ENCODE data around the gene FAM172A.

GRCh38 chr5:93213198-93213653, 369.8 kb upstream of the NR2F1 start:
- PRO-cap = no peak

DNA sequence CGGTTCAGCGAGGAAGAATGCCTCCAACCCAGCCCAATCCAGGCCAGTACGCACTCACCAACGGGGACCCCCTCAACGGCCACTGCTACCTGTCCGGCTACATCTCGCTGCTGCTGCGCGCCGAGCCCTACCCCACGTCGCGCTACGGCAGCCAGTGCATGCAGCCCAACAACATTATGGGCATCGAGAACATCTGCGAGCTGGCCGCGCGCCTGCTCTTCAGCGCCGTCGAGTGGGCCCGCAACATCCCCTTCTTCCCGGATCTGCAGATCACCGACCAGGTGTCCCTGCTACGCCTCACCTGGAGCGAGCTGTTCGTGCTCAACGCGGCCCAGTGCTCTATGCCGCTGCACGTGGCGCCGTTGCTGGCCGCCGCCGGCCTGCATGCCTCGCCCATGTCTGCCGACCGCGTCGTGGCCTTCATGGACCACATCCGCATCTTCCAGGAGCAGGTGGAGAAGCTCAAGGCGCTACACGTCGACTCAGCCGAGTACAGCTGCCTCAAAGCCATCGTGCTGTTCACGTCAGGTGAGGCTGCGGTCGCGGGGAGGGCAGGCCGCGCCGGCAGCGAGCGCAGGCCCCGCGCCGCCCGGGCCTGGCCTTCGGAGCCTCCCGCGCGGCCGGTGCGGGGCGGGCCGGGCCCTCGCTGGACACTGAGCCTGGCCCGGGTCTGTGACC, 5.0 kb downstream of the NR2F1 start:
- PRO-cap = no peak

- PRO-cap = no peak
Observed at GRCh38 chr5:93598192-93599191, 15.5 kb downstream of the NR2F1 start.

- PRO-cap = no peak
Observed at GRCh38 chr5:93600310-93600880, 17.4 kb downstream of the NR2F1 start.

DNA sequence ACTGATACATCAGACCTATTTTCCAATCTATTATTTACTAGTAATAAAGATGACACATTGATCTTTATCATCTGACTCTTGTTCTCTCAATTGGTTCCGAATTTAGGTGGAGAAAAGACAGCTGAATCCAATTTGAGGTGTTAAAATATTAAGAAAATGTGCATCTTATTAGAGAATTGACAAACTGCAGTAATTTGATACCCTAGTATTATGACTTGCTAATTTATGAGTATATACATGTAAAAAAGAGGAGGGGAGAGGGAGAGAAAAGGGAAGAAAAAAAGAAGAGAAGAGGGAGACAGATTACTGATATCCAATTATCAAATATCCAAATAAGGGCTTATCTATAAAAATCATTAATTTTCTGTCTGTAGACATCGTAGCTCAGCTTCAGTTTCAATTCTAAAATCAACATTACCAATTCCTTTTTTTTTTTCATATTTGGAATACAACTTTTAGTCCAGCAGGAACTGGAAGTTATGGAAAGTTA, 183.8 kb downstream of the FAM172A start:
- PRO-cap = no peak

DNA sequence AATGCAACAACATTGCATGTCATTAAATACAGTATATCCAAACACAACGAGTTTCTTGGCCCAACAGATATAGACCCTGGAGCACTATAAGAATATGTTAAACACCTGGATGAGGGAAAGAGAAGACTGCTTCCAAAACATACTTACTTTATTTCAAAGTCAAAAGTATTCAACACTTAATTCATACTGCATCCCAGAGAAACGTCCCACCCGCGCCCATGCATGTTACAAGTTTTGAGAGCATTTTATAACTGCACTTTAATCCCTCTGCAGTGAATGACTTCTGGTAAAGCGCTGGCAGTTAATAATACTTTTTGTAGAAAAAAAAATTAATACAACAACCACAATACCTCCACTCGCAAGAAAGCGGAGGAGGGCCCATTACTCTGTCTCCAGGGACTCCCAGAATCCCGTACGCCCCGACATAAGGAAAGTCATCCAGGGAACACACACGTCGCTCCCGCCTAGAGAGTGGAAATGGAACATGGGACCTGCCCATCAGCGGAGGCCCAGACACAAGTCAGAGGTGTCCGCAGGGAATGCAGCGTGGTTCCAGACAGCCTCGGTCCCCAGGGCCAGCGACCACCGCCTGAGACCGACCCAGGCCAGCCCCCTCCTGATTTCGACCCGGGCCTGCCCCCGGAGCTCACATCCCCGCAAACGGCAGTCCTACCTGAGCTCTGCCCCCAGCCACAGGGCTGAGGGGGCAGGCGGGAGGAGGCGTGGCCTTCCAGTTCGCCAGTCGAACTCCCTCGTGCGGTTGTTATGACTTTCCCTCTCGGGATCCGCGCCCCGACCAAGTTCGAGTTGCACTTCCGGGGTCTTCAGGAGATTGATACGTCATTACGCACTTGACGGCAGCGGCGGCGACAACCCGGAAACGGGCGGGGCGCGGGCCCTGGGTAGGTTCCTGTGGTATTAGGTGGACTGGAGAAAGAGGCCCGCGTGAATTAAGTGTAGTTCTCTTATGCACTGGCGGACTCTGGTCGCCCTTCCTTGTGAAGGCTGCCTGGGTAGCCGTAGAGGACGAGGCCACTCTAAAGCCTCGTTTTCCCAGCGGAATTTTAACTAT, at the start of gene FAM172A:
Gene FAM172A (minus strand): TSS at position 826 of the 1,072 bp plus-strand sequence.
- PRO-cap = bidirectional peak, plus-strand start at position 957 of the sequence, minus-strand start at position 797 of the sequence

GRCh38 chr5:94333128-94333811, 221.8 kb upstream of the FAM172A start:
- PRO-cap = no peak

GRCh38 chr5:95081371-95081996, 203.4 kb downstream of the MCTP1 start:
- PRO-cap = bidirectional peak, plus-strand start at chr5:95081877, minus-strand start at chr5:95081645

DNA sequence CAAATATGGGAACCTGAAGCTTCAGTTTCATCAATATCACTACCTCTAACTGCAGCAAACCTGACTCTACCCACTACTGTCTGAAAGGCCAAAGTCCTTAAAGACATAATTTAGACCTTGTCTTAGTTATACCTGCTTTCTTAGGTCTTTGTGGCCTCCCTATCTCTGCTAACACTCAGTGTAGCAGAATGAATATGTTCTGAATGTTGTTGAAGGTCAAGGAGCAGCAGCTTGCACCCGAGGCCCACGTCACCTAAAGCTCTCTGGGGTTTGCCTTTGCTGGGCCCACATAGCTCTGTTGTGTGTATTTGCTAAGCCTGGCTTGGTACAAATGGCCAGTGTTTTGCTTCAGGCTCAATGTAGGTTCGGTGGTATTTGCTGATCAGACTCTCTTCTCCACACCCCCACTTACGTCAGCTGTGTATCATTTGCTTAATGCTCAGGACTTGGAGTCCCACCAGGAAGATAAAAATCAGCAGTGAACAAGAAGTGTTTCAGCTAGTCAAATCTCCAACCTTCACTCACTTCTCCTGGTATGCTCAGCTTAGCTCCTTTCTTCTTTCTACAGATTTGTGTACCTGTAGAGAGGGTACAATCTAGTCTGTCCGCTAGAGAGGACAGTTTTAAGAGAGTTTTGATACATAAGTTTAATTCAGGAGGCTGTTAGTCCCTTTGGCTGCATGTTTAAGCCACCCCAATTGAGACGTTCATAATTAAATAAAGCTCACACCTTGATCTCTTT, 4.8 kb upstream of the RFESD start:
- PRO-cap = no peak

GRCh38 chr5:95694609-95695059, 11.8 kb upstream of the SPATA9 start:
- PRO-cap = no peak

- PRO-cap = no peak
Observed at GRCh38 chr5:95735292-95735865, 4.2 kb downstream of the RHOBTB3 start.

DNA sequence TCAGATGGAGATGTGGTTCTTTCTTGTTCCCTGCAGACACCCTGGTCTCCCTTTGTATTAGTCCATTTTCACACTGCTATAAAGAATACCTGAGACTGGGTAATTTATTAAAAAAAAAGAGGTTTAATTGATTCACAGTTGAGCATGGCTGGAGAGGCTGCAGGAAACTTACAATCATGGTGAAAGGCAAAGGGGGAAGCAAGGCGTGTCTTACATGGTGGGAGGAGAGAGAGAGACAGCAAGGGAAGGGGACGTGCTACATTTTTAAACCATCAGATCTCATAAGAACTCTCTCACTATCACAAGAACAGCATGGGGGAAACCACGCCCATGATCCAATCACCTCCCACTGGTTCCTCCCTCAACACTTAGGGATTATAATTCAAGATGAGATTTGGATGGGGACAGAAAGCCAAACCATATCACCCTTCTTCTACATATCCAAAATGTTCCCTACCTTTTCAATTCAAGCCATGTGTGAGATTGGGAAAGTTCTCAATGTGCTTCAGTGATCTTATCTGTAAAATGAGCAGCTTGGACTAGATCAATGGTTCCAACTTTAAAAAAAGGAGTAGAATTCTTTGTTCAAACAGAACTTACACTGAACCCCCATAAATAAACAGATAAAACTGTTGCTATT, 22.9 kb upstream of the GLRX start:
- PRO-cap = no peak

DNA sequence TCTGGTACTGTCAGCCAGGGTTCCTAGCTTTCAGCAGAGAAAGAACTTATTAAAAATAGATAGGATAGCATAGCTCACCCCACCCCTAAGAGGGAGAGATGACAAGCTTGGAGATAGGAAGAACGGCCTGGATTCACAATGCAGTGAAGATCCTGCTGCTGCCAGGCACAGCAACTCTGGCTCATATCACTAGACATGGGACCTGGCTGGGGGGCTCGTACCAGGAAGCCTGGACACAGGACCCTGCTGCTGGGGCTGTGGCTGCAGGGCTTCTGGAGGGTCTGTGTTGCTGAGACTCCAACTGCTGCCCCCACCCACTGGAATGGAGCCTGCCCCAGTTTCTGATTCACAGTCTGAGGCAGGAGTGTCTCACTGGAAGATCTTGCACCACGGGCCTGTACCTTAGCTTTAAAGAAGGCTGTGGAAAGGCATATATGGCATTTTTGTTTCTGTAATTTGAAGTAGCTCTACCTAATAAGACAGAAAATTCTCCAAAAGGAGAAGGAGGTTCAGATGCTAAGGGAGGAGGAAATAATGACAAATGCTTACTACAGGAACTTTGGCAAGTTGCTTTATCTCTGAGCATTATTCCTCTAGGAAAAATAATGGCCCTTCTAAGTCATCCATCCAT, 31.0 kb upstream of the GLRX start:
- PRO-cap = no peak

DNA sequence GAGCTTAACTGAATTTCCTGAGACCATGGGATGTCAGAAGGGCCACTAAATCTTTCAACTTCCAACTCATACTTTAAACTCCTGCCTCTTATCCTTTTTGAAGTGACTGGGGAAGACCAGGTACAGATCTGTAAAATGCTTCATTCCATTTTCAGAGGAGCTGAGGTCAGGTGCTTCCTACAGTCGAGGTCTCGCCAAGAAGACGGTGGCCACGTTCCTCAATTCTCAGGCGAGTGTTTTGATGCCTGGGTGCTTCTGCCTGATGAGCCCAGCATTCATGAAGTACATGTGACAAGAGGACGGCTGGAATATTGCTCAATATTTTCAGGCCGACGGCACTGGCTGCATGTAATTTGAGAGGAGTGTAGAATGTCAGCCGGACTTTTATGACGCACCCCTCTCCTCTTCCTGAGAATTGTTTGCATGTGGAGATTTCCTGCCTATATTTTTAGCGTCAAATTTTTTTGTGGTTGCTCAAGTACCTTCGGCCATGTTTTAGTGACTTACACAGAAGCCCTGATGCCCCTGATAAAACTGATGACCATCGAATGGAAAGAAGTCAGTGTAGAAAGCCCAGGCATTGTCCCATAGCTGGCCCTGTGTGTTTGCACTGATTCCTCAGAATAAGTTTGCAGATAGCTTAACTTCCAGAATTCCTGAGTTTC, 38.8 kb upstream of the GLRX start:
- PRO-cap = no peak

DNA sequence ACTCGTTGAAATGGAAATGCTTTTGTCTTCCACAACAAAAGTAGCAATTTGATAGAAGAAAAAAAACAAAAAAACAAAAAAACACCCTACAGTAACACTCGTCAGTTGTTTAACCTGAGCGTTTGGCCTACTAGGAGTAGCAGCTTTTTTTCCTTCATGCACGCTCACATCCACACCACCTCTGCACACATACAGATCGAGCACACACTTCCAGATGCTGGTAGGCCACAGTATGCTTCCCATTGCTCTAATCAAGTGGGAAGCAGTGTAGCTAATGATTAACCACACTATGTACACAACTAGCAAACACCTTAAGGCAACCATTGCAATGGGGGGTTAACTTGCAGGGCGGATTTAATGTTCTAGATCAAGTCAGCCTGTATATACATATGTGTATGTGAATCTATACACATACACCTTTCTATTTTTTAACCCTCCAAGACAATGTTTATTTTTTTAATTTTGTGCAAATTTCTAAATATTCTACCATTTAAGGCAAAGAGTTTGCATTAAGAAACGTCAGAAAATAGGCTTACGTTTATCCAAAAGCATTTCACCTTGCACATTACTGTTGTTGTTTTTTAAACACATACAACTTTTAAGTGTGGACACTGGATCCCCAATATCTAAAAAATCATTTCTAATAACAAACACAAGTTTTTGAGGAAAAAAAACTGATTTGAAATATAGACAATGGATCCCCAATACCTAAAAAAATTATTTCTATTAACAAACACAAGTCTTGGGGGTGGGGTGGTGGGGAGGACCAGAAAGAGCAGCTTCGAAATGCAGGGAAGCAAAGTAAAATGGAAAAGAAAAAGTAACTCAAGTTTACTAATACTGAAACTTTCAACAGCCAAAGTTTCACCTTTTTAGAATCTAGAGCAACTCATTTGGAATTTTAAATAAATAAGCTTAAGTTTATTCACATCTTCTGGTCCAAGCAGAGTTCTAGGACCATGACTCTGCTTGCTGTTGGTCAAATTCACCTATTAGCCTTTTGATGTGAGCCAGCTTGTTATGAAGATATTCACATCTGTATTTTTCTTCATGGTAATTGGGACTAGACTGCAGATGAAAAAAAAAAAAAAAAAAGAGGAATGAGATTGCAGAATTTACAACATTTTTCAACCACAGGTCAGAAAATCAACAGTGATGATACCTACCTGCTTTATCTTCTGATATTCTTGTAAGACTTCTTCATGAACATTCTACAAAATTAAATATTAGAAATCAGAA, 65.8 kb upstream of the GLRX start:
- PRO-cap = no peak

DNA sequence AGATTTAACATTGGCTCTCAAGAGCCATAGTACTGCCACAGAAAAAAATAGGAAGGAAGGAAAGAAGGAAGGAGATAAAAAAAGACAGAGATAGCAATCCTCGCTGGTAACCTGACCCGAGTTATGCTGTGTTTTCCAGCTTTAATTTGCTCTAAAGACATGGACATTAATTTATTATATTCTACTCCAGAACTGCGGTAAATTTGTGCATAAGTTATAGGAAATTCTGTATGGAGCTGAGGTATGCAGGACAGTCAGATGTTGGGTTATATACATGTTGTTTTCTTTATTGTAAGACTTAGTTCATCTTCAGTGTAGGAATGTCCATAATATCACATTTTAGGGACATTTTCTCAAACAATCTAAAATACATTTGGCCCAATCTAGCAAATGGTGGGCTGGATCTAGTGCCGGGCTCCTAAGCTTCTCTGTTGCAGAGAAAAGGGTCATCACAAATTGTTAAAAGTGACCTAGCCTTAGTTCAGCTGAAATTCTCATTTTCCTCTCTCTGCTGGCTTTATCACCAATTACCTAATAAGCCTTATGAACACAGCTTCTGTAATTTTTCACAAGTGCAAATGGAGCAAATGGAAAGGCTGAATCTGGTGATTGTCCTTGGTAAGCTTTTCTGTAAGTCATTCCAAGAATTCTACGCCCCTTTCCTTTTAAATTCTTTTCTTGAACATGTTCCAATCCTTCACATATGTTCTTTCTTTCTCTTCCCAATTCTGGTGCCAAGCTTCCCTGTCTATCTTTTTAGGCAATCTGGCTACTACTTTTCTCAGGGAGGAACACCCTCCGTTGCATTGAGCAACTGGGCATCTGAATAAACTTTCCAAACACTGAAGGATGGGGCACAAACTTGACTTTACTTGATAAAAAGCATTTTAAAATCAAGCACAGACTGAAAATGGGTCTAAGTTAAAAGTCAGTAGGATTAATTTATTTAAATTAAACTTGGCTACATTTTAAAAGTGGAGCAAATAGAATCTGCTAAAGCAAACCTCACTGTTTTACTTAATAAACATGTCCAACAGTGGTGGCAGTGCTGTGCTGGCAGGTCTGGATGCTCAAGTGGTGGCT, 5.8 kb downstream of the ELL2 start:
- PRO-cap = no peak

DNA sequence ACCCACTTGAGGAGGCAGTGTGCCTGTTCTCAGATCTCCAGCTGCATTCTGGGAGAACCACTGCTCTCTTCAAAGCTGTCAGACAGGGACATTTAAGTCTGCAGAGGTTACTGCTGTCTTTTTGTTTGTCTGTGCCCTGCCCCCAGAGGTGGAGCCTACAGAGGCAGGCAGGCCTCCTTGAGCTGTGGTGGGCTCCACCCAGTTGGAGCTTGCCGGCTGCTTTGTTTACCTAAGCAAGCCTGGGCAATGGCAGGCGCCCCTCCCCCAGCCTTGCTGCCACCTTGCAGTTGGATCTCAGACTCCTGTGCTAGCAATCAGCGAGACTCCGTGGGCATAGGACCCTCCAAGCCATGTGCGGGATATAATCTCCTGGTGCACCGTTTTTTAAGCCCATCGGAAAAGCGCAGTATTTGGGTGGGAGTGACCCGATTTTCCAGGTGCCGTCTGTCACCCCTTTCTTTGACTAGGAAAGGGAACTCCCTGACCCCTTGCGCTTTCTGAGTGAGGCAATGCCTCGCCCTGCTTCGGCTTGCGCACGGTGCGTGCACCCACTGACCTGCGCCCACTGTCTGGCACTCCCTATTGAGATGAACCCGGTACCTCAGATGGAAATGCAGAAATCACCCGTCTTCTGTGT, 147.0 kb upstream of the ELL2 start:
- PRO-cap = no peak

DNA sequence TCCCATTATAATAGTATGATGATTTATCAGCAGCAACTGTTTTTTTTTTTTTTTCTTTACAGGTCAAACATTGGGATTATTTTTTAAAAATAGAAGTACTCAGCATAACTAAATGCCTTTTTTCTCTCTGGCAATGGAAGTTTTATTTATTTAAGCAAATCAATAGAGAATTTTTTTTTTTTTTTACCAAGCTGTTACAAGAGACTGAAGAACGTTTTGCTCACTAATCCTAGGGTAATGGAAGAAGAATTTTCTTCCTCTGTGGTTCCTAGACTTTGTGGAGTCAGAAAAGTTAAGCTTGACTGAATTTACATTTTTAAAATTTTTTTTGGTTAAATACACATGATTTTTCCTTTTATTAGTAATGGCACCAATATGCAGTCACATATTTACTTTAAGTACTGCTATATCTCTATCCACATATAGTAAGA, 189.9 kb downstream of the PCSK1 start:
- PRO-cap = no peak

DNA sequence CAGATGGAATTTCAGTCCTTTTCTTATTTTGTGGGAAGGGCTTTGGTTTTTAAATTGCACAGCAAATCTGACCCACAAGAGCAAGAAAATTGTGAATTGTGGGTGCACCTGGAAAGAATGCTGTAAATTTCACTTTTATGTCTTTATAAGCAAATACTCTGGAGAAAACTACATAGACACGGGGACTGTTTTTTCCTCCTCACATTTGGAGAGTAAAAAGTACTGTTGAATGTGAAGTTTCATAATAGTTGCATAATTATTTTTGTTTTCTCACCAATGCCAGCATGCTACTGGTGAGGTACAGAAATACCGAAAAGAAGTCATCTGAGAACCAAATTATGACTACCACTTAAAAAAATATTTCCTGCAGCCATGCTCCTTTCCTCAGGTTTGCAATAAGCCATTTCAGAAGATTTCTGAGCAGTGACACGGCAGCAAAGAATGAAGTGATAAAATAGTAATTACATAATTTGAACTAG, 144.9 kb downstream of the PCSK1 start:
- PRO-cap = no peak

- PRO-cap = no peak
Observed at GRCh38 chr5:96297128-96297686, 135.8 kb downstream of the PCSK1 start.

Measured in A673 (cell line).